Pulmonary lymph node (tissue), 1 donor: ENCODE measurements around the gene SEMA4F.

DNA sequence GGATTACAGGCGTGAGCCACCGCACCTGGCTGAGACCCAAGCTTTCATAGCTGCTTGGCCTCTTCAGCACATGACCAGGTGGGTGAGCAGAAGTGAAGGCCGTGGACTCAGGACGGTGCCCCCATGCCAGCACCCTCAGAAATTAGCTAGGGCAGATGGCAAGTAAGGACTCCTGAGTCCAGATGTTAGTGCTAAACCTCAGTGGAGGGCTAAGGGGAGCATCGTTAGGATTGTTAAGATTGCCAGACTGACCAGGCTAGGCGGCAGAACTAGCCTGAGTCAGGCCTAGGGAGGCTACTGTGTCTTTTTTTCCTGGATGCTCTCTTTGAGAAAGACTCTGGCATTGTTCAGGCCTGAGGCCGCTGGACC, 10.4 kb downstream of the HTRA2 start:
- PRO-cap: no peak

GRCh38 chr2:74560457-74561175, 6.1 kb downstream of the DOK1 start:
- PRO-cap: no peak

DNA sequence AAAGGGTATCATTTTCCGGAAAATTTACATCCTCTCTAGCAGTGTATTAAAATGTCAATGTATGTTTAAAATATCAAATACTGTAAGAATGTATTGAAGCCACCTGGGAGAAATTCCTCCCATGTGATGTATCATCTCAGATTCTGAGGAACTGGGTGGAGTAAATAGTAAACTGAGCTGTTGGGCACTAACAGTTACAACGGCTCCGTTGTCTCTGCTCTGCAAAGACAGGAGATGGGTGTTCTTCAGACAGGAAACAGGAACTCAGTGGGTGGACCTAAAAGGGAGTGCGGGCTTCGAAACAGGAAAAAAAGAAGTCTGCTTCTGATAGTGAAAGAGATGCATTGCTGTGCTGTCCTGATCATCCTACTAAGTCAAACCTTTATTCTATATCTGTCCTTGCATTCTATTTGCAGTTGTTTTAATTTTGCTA, 19.3 kb downstream of the DOK1 start:
- PRO-cap: bidirectional peak, plus-strand start at position 327 of the sequence, minus-strand start at position 221 of the sequence

GRCh38 chr2:74576598-74577275, 22.2 kb downstream of the DOK1 start:
- PRO-cap: no peak

DNA sequence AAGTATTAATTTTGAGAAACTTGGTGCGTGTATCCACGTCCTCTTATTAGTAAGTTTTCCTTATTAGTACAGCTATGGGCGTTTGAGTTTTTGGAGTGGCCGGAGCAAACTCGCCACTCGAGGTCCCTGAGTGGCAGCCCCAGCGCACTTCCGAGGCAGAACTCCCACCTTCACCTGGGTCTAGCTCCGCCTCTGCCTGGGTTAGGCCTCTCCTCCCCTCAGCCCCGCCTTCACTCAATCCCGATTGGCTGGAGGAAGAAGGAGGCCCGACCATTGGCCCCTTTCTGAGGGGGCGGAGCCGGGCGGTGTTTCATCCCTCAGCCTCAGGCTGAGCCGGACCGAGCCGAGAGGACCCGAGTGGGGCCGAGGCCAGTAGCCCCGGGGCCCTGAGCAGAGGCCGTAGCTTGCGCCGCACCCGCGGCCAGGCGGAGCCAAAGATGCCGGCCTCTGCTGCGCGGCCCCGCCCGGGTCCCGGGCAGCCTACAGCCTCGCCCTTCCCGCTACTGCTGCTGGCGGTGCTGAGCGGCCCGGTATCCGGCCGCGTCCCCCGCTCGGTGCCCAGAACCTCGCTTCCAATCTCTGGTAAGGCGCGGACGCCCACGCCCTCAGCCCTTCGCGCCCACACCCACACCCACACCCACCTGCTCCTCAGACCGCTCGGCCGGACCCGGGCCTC, at the start of gene SEMA4F:
SEMA4F (plus strand) TSS at position 308 of the 676 bp plus-strand sequence.
- PRO-cap: bidirectional peak, plus-strand start at position 341 of the sequence, minus-strand start at position 164 of the sequence

GRCh38 chr2:74695595-74696238, 41.7 kb downstream of the SEMA4F start:
- PRO-cap: no peak

- PRO-cap: no peak
Measured at GRCh38 chr2:74718942-74719664, 65.1 kb downstream of the SEMA4F start.

GRCh38 chr2:74740677-74741482, 86.8 kb downstream of the SEMA4F start:
- PRO-cap: no peak

DNA sequence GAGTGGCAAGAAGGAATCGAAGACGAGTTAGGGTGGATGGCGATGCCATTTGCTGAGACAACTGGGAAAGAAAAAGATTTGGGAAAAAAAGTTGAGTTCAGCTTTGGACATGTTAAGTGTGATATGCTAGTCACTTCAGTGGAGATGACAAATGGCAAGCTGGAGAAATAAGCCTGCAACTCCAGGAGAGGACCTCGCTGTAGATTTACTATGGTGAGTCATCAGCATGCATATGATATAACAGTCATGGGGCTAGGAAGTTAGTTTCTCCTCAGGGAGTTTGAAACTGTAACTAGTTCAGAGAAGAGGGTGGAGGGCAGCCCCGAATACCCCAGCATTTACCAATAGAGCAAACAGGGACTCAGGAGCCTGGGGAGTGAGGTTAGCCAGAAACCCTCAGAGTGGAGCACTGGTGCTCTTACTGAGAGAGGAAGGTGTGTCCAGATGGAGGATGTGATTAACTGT, 2.0 kb upstream of the HK2 start:
- PRO-cap: no peak

- PRO-cap: no peak
Measured at GRCh38 chr2:74838003-74838506, 4.1 kb downstream of the HK2 start.

- PRO-cap: no peak
Measured at GRCh38 chr2:74947781-74948149, 10.7 kb upstream of the POLE4 start.

- PRO-cap: no peak
Measured at GRCh38 chr2:75521506-75521907, 39.2 kb downstream of the EVA1A start.

DNA sequence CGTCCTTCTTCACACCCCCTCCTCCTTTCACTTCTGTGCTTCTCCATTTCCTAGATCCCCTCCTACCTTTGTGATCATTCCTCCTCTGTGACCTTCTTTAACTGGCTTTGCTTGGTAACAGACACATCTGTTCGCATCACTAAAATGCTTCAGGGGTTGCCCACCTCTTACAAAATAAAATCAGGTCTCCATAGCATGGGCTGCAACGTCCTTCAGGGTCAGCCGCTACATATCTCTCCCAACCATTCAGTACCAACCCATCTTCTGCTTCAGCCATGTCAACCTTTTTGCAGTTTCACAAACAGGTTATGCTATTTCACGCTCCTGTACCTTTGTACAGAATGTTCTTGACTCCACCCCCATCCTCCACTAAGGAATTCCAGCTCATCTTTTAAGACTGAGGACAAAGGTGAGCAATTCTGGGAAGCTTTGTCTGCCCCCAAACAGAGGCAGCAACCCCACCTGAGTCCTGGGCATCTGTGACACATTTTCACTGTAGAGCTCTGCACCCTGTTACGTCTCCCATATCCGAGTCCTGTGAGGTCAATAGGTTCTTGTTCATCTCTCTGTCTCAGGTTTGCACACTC, 8.8 kb upstream of the EVA1A start:
- PRO-cap: no peak

- PRO-cap: no peak
Measured at GRCh38 chr2:75705949-75706797, 4.5 kb downstream of the GCFC2 start.

GRCh38 chr2:75712398-75712696, 1.6 kb upstream of the GCFC2 start:
- PRO-cap: no peak

- PRO-cap: no peak
Measured at GRCh38 chr2:77457603-77458260, 64.4 kb downstream of the LRRTM4 start.

GRCh38 chr2:77753688-77754480, 231.7 kb upstream of the LRRTM4 start:
- PRO-cap: no peak

DNA sequence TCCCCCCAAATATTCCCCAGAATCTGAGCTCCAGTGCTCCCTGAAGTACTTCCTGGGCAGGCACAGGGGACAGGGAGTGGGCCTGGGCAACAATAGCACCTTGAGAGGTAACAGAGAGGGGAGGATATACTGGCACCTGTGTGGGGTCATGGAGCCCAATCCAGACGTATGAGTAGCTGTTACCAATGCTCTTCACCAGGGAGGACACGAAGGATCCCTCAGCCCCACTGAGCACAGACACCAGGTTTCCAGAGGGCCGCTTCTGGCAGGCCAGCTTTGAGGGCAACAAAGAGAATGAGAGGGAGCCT, 1.4 kb downstream of the REG3A start:
- PRO-cap: no peak

- PRO-cap: no peak
Measured at GRCh38 chr2:79393570-79394348, 119.1 kb upstream of the CTNNA2 start.

- PRO-cap: no peak
Measured at GRCh38 chr2:79863072-79863612, 350.3 kb downstream of the CTNNA2 start.